Retinal pigment epithelial cell (primary cell): ENCODE measurements around the genes FBN1 and CEP152.

DNA sequence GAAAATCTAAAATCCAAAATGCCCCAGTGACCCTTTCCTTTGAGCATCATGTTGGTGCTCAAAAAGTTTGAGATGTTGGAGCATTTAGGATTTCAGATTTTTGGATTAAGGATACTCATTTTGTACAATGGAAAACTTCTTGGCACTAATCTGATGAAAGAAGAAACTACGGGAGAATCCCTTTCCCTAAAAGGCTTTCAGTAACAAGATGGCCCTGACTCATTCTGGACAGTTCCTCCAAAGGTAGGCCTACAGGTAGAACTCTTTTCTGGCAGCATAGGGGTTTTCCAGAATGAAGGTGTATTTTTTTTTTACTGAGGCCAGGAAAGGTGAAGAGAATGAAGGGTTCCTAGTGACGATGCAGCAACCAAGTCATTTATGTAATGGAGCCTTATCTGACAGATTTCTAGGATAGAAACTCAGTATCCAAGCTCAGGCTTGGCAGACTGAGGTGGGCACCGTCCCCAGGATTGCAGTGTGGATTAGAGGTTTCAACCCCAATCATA lies 8.9 kb upstream of the TRIM69 start:
- RRBS, result no CpG with 5 or more reads among the region's 3 CpGs

GRCh38 chr15:44728448-44728564 lies 8.0 kb upstream of the TRIM69 start:
- RRBS, result no CpG with 5 or more reads among the region's 2 CpGs

- RRBS, result no CpG with 5 or more reads among the region's 3 CpGs
Observed at GRCh38 chr15:45253254-45253810, 1.3 kb downstream of the SLC28A2 start.

GRCh38 chr15:45377014-45377960 lies 1.1 kb downstream of the GATM start:
- RRBS, result no CpG with 5 or more reads among the region's 21 CpGs

DNA sequence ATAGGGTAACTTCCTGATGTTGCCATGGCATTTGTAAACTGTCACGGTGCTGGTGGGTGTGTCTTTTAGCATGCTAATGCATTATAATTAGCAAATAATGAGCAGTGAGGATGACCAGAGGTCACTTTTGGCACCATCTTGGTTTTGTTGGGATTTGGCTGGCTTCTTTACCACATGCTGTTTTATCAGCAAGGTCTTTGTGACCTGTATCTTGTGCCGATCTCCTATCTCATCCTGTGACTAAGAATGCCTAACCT lies 3.3 kb upstream of the BLOC1S6 start:
- RRBS, result no CpG with 5 or more reads among the region's 2 CpGs

GRCh38 chr15:45588039-45589183 lies 1.2 kb downstream of the BLOC1S6 start:
- RRBS, result no CpG with 5 or more reads among the region's 6 CpGs

- RRBS, result no CpG with 5 or more reads among the region's 5 CpGs
Observed at GRCh38 chr15:45660330-45660915, 25.6 kb downstream of the SQOR start.

DNA sequence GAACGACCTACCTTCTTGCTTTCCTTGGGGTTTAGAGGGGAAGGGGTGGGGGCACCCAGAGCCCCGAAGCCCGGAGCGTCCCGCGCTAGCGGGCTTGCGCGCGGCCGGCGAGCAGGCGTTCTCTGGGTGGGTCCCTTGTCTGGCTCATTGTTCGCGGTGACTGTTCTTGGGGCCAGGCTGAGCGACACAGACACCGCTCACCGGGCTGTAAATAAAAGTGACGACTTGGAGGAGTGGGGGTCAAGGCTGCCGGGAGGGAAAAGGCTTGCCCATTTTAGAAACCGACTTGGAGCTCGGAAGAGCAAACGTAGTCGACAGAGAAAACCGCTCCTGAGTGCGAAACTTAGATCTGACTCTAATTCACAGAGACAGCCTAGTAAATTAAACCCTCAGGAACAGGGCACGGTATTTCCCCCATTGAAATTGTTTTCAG lies 532.3 kb upstream of the SEMA6D start:
- RRBS, result under 1% methylated on average over 7 of the region's 27 CpGs

- RRBS, result no CpG with 5 or more reads among the region's 5 CpGs
Observed at GRCh38 chr15:47673499-47673991, 43.8 kb upstream of the SEMA6D start.

DNA sequence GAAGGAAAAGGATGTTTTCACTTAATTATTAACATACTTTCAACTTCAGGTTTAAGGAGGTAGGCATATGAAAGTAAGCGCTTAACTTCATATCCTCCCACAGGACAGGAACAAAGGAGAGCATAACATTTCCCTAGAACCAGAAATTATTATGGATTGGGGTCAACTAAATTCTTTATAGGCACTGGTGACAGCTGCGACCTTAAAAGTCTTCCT lies 1.1 kb downstream of the MYEF2 start:
- RRBS, result no CpG with 5 or more reads among the region's 2 CpGs

- RRBS, result no CpG with 5 or more reads among the region's 10 CpGs
Observed at GRCh38 chr15:48596235-48597027, 49.1 kb downstream of the FBN1 start.

DNA sequence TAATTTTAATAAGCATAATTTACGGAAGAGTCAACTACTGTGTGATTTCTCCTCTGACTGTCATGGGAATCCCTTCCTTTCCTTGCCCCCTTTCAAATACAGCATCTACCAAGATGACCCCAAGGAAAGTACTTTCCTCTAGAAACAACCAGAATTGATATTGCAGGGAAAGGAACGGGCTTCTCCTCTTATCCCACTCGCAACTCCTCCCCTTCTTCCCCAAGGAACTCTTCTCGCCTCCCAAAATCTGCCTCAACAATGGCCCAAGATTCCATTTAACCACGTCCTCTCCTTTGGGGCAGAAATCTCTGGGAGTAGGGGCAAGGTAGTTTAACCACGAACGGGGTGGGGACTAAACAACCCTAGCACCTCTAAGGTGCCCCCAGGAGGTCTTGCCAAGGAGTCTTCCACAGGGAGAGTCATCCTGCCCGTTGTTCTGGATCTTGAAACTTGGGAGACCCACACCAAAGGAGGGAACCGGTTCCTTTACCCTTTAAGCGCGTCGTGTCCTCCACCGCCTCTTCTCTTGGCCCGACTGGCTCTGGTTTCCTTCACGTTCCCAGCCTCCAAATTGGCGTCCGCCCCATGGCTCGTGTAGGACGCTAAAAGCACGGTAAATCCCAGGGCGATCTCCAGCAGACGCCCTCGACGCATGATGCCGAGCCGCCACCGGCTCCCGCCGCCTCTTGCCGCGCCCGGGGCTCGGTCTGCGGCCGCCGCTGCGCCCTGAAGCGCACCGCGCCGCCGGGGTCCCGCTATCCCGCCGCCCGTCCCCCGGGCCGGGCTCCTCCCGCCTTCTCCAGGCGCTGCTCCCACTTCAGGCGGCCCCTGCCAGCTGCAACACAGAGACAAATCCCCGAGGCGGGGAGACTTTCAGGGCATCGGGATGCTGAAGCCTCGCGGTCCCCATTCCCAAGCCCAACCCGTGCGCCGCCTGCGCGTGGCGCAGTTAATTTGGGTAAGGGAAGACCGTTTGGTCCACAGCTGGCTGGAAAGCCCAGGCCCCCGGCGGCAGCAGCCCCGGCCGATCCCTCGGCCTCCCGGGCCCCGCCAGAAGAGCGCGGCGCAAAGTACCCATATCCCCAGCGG lies 1.0 kb downstream of the FBN1 start:
- RRBS, result under 1% methylated on average over 17 of the region's 74 CpGs

DNA sequence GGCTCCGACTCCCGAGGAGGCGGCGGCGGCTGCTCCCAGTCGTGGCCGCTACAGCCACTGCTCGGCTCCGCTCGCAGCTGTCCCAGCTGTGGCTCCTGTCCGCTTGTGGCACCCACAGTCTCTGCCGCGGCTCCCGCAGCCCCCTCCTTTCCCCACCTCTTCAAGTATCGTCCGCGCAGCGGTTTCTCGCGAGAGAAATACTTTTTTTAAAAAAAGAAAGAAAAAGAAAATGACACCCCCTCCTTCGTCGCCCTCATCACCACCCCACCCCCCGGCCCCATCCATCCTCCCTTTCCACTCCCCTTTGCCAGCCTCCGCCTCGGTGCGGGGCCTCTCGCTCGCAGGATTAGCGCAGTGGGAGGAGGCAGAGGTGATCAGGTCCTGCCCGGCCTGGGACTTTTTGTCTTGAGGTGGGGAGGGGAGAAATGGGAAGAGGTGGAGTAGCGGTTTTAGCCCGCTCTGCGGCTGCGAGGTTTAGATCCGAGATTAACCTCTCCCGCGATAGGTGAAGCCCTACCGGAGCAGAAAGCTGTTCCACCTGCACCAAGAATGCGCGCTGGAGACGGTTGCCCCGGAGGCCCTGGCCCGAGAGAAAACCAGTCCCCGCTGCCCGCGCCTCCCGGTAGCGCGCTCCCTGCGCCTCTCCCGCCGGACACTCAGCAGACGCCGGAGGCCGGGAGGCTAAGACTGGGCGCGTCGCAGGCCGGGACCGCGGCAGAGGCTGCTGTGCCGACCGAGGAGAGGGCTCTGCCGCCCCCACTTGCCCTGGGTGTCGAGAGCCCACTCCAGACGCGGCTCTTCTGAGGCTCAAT lies at the start of gene FBN1:
FBN1 (minus strand) TSS at position 123 of the 812 bp plus-strand sequence.
- RRBS, result 1% methylated on average over 10 of the region's 67 CpGs

DNA sequence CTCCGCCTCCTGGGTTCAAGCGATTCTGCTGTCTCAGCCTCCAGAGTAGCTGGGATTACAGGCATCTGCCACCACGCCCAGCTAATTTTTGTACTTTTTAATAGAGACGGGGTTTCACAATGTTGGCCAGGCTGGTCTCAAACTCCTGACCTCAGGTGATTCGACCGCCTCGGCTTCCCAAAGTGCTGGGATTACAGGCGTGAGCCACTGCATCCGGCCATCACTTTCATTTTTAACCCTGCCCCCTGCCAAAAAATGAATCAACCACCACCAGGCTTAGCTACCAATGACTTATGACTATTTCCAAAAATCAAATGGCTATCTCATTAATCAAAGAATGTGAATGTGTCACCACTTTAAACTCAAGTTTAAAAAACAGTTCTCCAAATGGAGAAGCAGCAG lies 20.2 kb downstream of the CEP152 start:
- RRBS, result no CpG with 5 or more reads among the region's 9 CpGs

- RRBS, result 0% methylated on average over 7 of the region's 67 CpGs
Observed at GRCh38 chr15:48810450-48811574, at the start of gene CEP152. Gene CEP152, minus strand, starts transcription at chr15:48811069.

DNA sequence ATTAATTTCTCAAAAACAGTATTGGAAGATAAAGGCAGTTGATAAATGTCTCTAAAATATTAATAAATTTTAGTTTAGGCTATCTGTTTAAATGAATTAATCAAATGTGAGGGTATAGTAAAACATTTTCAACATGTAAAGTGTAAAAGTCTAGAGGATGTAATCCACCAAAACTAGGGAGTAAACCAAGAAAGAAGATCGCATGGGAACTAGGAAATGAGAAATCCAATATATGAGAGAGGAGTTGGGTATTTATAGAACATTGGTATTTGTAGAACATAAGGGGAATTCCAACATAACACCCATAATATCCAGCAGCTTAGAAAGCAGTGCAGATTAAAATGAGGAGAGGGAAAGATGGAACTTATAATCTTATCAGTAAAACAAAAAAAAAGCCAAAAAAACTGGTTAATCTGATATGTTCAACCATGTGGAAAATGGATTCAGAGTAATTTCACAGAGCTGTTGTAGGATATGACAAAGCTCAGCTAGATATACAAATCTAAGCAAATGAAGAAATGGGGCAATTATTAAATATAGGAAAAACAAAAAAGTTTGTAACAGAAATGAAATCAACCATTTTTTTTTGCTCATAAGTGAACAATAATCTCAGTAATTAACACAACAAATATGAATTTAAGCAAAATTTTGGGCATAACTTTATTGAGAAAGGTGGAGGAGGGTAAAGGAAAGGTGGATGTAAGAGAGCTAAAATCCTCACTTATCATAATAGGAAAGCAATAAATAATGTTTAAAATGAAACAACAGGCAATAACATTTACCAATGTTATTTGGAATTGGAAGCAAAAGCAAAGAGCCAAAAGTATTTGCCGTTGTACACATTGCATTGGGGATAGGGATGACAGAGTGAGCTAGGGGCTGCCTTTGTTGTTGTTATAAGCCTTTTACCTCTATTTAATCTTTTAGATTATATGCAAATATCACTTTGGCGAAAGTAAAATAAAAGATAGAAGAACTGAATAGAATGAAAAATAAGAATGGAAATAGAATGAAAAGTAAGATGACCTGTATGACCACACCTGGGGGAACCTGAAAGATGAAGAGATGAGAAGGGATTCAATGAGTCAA lies 74.8 kb downstream of the GALK2 start:
- RRBS, result no CpG with 5 or more reads among the region's 3 CpGs

DNA sequence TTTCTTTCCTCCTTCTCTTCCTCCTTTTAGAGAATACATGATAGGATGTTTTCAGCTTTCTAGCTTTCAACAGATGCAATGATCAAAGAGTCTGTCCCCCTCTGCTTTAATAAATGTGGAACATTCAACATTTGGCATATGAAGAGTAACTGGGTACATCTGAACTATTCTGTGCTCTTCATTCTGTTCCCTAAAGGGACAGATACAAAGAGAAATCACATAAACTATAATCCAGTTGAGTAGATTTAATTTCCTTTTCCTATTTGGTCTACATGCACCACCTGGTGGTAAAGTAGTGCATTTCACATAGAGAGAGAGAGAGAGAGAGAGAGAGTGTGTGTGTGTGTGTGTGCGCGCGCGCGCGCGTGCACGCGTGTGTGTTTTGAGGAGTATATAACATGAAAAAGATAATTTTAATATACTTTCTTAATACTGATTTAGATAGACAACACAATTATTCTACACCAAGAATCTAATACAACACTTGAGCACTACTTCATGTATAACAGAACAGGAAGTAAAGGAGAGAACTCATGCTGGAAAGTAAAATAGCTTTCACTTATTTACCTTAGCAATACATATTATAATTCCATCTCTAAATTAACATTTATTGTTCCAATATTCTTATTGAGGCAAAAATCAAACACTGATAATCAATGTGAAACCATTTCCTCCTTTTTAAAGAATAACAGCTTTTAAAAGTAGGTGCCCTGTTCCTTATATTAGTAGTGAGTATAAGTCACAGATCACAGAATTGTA lies 1.1 kb upstream of the FGF7 start:
- RRBS, result no CpG with 5 or more reads among the region's 9 CpGs

DNA sequence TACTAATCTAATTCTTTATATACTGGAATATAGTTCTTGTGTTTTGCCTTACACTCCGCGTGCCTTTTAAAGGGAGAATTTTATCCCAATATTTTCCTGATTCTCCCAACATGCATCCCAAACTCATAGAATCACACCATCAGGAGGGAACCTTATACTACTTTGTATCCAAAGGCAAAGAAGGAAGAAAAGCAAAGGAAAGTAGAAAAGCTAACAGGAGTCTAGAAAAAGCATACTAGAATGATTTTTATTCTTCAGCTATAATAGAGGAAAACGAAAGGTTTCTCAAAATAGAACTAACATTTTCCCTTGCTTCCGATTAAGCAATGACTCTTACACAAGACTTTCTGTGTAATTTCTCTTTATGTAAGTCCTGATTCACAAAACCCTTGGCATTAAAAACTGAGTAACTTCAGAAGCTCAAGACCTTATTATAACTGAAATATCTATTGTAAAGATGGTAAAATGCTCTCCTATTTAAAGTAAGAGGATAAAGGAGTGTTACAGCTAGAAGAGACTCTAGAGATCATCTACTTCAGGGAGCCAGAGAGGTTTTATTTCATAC lies 97.3 kb downstream of the DTWD1 start:
- RRBS, result no CpG with 5 or more reads among the region's 4 CpGs

- RRBS, result no CpG with 5 or more reads among the region's 2 CpGs
Observed at GRCh38 chr15:49899987-49900370, 219.1 kb downstream of the ATP8B4 start.